ENCODE results near the genes ELAC2, ZNF624 and CCDC144A.

GRCh38 chr17:12742041-12742630 is 47.2 kb upstream of the ARHGAP44 start:
- PRO-cap: no peak
CAGE:
- cytosol, long polyA minus RNA: no peak
- cytosol, long polyA plus RNA: no peak
- long polyA plus RNA: no peak
- nucleus, long polyA minus RNA: no peak
- nucleus, long polyA plus RNA: no peak

DNA sequence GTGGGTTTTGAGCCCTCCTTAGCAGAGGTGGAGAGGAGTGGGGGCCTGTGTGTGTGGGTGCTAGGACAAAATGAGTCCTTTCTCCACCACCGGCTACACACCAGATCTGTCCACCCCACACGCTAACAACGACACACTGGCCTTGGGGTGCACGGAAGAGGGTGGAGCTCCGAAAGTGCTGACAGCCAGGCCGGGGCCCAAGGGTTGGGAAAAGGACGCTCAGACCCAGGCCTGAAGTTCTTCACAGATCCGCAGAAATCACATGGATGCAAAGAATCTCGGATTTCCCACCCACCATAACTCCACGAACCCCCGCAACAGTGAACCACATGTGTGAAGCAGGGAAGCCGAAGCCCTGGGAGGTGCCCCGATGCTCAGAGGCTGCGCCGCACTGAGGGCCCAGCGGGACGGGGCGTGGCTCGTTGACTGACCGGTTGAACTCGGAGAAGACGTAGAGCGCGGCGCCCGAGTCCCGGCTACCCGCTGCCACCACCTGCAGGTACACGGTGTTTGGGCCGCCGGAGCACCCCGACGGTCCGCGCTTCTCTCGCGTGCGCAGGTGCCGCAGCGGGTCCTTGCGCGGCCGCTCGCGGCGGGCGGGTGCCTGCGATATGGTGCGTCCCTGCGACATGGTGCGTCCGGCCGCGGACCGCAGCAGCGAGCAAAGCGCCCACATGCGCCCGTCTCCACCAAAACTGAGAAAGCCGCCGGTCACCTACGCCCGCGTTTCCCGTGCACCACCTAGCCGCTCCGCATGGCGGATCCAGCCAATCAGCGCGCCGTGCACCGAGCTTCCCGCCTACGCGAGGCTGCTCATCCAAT is at the start of gene ELAC2:
TSS of gene ELAC2 (minus strand) at position 756 of the 822 bp plus-strand sequence.
- PRO-cap: bidirectional peak, plus-strand start at position 425 of the sequence, minus-strand start at position 135 of the sequence; bidirectional peak, plus-strand start outside the sequence, minus-strand start at position 756 of the sequence
CAGE:
- cytosol, long polyA minus RNA: start-site peak on the minus strand centred at position 375 of the sequence, 38 bp wide, 18 reads; start-site peak on the minus strand centred at position 501 of the sequence, 66 bp wide, 6 reads; start-site peak on the minus strand centred at position 698 of the sequence, 5 bp wide, 18 reads
- cytosol, long polyA plus RNA: start-site peak on the minus strand centred at position 379 of the sequence, 45 bp wide, 46 and 32 reads in 2 replicates; start-site peak on the minus strand centred at position 714 of the sequence, 52 bp wide, 426 and 600 reads in 2 replicates
- long polyA plus RNA: start-site peak on the minus strand centred at position 720 of the sequence, 65 bp wide, 1,016 and 1,150 reads in 2 replicates
- nucleus, long polyA minus RNA: start-site peak on the minus strand centred at position 403 of the sequence, 20 bp wide, 27 reads; start-site peak on the minus strand centred at position 716 of the sequence, 41 bp wide, 417 reads
- nucleus, long polyA plus RNA: start-site peak on the minus strand centred at position 383 of the sequence, 62 bp wide, 39 and 38 reads in 2 replicates; start-site peak on the minus strand centred at position 714 of the sequence, 46 bp wide, 755 and 571 reads in 2 replicates

DNA sequence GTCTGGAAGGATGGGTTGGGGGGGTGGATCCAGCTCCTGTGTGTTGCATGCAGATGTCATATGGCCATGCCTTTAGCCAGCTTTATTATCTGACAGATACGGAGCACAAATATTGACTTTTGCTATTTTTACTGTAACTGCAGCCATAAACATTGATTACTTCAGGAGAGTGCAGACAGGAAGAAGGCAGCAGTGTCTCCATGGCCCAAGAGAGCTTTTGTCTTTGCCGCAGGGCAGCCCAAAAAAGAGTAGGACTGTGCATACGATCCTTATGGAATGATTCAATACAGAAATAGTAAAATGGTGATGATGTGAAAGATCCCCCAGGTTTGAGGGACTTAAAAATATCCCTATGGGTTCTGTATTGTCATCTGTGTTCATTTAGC is 279.5 kb upstream of the ELAC2 start:
- PRO-cap: no peak
CAGE:
- cytosol, long polyA minus RNA: no peak
- cytosol, long polyA plus RNA: no peak
- long polyA plus RNA: no peak
- nucleus, long polyA minus RNA: no peak
- nucleus, long polyA plus RNA: no peak

DNA sequence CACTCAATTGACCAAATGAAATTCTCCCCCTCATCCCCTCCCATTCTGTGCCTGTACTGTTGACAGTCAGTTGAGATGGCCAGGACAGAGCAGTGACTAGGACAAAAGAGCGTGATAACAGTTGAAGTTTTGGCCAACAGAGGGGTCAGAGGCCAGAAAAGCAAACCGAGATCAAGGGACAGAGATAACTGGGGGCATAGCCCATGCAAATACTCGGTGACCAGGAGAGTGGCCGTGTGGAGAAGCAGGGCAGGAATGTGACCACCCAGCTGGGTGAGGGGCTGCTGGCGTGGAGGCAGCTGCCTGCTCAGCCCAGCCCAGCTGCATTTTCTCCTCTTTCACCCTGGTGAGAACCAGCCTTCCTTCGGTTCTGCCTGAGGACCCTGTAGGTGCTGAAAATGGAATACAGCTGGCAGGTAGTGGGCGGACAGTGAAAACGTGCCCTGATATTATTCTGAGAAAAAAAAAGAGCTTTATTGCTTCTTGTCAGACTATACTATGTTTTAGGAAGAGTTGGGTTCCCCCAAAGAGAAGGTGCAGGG is 72.3 kb downstream of the HS3ST3B1 start:
- PRO-cap: no peak
CAGE:
- cytosol, long polyA minus RNA: no peak
- cytosol, long polyA plus RNA: no peak
- long polyA plus RNA: no peak
- nucleus, long polyA minus RNA: no peak
- nucleus, long polyA plus RNA: no peak

- PRO-cap: no peak
CAGE:
- cytosol, long polyA minus RNA: no peak
- cytosol, long polyA plus RNA: no peak
- long polyA plus RNA: no peak
- nucleus, long polyA minus RNA: no peak
- nucleus, long polyA plus RNA: no peak
Measured at GRCh38 chr17:15185493-15185952, 79.6 kb downstream of the PMP22 start.

DNA sequence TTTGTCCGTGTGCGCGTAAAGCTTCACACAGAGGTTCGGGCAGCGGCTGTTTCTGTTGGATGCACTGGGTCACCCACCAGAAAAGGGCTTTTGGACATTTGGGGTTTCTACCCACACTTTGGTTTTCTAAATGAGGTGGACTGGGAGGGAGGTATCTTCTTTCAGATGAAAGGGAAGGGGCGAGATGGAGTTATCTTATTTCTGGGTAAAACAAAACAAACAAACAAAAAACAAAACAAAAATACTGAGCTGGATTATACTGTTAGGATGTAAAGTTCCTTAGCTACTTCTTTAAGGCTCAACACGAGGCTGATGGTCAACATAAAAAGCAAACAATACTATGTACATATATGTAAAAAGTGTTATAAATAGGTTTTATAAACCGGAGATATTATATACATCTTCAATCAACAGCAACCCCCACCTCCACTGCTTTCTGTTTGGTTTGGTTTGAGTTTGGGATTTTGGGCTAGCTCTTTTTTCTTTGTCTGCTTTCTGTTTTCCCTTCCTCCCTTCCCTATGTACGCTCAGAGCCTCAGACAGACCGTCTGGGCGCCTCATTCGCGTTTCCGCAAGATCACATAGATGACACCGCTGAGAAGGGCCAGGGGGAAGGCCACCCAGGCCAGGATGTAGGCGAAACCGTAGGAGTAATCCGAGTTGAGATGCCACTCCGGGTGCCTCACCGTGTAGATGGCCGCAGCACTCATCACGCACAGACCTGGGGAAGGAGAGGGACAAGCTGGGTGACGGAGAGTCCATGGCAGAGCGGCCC is 34.6 kb downstream of the PMP22 start:
- PRO-cap: no peak
CAGE:
- cytosol, long polyA minus RNA: no peak
- cytosol, long polyA plus RNA: no peak
- long polyA plus RNA: no peak
- nucleus, long polyA minus RNA: no peak
- nucleus, long polyA plus RNA: no peak

DNA sequence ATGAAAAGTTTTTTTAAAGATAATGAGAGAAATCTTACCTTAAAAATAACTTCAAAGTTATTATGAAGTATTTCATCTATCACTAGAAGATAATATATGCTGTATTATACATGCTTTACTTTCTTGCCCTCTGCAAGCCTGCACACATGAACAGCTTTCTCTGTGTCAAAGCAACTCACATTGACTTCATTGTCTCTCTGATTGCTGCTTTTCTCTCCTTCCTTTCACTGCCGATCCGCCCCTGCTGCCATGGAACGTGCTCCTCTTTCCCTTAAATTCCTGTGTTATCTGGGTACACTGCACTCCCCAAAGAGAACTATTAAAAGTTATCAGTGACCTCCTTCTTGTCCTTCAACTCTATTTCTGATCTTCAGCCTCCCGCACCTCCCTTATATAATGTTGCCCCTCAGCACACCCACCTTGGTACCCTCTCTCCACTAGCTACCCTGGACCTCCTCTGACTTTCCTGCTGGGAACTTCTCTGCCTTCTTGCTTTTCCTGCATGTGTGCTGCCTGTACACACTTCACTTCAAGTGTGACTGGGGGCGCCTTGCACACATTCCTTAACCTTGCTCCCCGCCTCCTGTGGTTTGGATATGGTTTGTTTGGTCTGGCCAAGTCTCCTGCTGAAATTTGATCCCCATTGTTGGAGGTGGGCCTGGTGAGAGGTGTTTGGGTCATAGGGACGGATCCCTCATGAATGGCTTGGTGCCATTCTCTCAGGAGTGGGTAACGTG is 26.6 kb upstream of the PMP22 start:
- PRO-cap: no peak
CAGE:
- cytosol, long polyA minus RNA: no peak
- cytosol, long polyA plus RNA: no peak
- long polyA plus RNA: no peak
- nucleus, long polyA minus RNA: no peak
- nucleus, long polyA plus RNA: no peak

DNA sequence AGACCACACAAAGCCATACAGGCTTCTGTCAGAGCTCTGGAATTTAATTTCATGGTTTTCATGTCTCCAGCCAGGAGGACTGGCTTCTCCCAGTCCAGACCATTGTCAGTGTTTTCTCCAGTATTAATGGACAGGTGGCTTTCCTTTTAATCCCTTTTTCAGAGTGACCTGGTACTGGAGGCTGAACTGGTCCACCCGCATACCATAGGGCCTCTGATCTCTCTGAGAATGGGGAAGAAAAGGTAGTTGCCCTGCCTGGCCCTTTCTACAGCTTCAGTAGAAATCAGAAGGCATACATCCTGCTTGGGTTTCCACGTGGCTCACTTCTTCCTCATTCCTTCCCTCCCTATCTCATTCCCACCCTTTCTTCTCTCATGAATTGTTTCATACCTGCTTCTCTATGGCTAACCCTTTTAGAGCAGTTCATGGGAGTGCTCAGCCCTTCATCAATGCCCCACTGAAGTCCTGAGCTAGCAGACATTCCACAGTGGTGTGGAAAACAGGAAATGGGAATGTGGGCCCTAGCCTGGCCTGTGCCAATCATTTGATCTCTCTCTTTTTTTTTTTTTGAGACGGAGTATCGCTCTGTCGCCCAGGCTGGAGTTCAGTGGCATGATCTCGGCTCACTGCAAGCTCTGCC is 29.0 kb downstream of the TRIM16 start:
- PRO-cap: unidirectional peak, minus-strand start at position 459 of the sequence
CAGE:
- cytosol, long polyA minus RNA: no peak
- cytosol, long polyA plus RNA: no peak
- long polyA plus RNA: no peak
- nucleus, long polyA minus RNA: no peak
- nucleus, long polyA plus RNA: start-site peak on the minus strand centred at position 61 of the sequence, 265 bp wide, 17 and 20 reads in 2 replicates

DNA sequence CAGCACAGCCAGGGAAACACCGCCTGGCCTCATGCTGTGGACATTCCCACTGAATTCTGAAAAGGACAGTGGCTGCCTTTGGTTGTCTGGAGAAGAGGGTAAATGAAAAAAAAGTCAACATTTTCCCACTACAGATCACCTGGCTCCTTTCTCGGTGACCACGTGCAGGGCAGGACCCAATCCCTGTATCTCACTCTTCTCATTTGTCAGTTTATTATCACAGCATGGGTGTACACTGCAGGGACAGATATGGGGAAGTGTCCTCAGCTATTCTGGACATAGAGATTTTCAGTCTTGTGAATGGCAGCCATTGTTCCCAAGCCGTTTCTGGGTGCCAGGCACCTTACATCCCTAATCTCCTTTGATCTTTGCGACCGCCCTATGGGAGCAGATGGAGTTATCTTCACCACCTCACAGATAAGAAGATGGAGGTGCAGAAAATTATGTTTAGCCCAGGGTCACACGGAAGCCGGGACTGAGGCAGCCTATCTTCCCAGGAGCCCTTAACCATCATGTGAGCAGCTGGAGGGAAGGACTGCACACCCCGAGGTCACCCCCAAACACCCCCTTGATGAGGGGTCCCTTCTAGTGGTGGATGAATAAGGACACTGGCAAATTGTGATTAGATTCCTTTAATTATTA is 7.2 kb downstream of the ADORA2B start:
- PRO-cap: no peak
CAGE:
- cytosol, long polyA minus RNA: no peak
- cytosol, long polyA plus RNA: no peak
- long polyA plus RNA: no peak
- nucleus, long polyA minus RNA: no peak
- nucleus, long polyA plus RNA: no peak

DNA sequence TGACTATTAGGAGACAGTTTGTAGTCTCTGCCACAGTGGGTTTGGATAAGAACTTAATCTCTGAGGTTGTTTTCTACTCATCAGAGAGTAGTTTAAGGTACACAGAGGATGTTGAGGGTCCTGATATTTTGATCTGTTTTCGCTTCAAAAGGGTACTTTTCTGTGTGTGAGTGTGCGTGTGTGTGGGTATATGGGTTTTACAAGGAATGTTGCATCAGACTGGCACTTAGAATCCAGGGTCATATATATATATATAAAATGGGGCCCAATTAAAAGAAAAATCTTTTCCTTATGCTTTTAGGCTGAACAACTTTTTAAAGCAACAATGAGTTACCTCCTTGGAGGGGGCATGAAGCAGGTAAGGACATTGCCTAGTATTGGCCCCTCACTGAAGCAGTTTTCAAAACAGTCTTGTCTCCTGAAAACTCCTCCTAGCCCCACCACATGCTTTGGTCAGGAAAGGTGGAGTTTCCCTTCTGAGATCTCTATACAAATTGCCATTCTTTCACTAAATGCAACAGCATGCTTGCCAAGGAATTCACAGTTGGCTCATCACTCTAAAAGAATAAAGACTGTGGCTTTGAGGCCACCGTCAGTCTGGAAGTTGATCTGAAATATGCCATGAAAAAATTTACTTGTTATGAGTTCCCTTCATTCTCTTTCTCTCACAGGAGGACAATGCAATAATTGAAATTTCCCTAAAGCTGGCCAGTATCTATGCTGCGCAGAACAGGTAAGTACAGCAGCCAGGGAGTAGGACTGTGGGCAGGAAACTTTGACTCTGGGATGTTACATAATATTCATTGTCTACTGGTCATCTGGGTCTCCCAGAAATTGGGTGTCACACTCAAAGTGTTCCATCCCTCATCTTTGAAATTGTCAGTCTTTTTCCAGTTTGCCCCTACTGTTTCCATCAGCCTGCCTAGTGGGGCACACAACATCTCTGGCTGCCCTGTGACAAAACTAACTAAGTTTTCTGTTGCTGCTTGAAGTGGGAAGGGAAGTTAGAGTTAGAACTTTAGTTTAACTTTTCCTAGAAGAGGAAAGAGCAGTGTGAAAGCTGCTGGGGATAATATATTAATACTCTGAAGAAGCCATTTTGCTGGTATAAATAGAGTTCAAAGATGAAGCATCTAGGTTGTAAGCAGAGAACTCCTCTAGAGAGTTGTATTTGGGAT is 4.3 kb downstream of the TTC19 start:
- PRO-cap: no peak
CAGE:
- cytosol, long polyA minus RNA: no peak
- cytosol, long polyA plus RNA: no peak
- long polyA plus RNA: no peak
- nucleus, long polyA minus RNA: no peak
- nucleus, long polyA plus RNA: no peak

DNA sequence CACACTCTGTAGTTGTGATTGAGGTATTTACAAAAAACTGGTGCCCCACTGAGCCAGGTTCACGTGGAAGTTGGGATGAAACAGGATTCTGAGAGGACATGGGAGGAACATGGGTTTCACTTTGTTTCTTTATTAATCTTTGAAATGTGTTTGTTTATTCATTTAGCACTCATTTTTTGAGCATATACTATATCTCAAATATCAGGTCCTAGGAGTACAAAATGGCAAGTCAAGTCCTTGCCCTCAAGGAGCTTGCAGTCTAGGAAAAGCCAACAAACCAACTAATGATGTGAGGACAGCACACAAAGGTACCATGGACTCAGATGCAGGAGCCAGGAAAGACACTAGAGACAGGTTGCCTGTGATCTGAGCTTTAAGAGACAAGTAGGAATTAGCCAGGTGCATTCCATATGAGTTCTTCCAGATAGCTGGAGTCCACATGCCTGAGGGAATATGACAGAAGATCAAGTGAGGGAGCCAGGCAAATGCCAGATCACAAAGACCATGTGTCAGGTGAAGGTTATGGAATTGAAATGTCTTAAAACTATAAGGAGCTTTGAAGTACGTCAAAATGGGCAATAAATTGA is 56.0 kb downstream of the PIGL start:
- PRO-cap: no peak
CAGE:
- cytosol, long polyA minus RNA: no peak
- cytosol, long polyA plus RNA: no peak
- long polyA plus RNA: no peak
- nucleus, long polyA minus RNA: no peak
- nucleus, long polyA plus RNA: no peak

DNA sequence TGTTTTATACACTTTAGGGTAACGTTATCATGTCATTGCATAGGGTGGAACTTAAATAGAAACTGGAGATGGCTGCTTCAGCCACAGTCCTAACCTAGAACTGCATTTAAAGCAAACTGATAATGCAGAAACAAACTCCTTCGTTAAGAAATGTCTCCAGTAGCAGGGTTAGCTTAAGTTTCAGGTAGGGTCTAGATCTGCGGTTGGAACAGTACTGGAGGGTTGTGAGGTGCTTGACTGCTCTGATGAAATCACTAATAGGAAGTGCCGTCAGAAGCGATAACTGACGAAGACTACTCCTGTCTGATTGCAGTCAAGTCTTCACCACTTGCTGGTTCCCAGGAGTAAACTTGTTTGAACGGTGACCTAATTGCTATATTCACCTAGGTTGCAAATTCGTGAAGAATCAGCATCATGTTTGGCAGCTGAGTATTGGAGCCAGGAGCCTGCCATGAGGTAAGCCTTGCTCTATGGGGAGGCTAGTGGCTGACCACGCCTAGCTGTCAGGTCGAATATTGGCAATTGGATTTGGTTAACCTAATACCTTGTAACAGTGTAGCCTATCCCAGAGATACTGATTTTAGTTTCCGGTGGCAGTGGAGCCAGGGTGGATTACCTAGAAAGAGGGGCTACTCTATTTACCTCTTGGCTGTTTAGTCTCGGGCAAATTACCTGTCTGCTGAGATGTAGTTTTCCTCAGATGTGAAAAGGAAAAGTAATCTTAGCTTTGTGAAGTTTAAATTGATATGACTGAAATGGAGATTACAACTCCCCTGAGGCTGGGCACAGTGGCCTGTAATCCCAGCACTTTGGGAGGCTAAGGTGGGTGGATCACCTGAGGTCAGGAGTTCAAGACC is 24.7 kb downstream of the TRPV2 start:
- PRO-cap: unidirectional peak, minus-strand start at position 266 of the sequence
CAGE:
- cytosol, long polyA minus RNA: no peak
- cytosol, long polyA plus RNA: no peak
- long polyA plus RNA: no peak
- nucleus, long polyA minus RNA: no peak
- nucleus, long polyA plus RNA: no peak

GRCh38 chr17:16652871-16654366 is at the start of gene ZNF624:
ZNF624 (minus strand) TSS chr17:16653850.
- PRO-cap: unidirectional peak, plus-strand start at chr17:16653387; unidirectional peak, minus-strand start at chr17:16653627; unidirectional peak, minus-strand start at chr17:16653827
CAGE:
- cytosol, long polyA minus RNA: start-site peak on the minus strand at chr17:16653826-16653851, 21 reads
- cytosol, long polyA plus RNA: no peak
- long polyA plus RNA: no peak
- nucleus, long polyA minus RNA: no peak
- nucleus, long polyA plus RNA: start-site peak on the minus strand at chr17:16653817-16653858, 12 and 38 reads in 2 replicates

GRCh38 chr17:16690101-16690528 is at the start of gene CCDC144A:
CCDC144A (plus strand) TSS chr17:16690241.
- PRO-cap: no peak
CAGE:
- cytosol, long polyA minus RNA: no peak
- cytosol, long polyA plus RNA: no peak
- long polyA plus RNA: start-site peak on the plus strand at chr17:16690229-16690254, 63 and 41 reads in 2 replicates
- nucleus, long polyA minus RNA: start-site peak on the plus strand at chr17:16690237-16690244, 367 reads
- nucleus, long polyA plus RNA: start-site peak on the plus strand at chr17:16690180-16690257, 93 and 60 reads in 2 replicates

- PRO-cap: no peak
CAGE:
- cytosol, long polyA minus RNA: no peak
- cytosol, long polyA plus RNA: no peak
- long polyA plus RNA: no peak
- nucleus, long polyA minus RNA: no peak
- nucleus, long polyA plus RNA: no peak
Measured at GRCh38 chr17:17056064-17056793, 14.0 kb downstream of the MPRIP start.

DNA sequence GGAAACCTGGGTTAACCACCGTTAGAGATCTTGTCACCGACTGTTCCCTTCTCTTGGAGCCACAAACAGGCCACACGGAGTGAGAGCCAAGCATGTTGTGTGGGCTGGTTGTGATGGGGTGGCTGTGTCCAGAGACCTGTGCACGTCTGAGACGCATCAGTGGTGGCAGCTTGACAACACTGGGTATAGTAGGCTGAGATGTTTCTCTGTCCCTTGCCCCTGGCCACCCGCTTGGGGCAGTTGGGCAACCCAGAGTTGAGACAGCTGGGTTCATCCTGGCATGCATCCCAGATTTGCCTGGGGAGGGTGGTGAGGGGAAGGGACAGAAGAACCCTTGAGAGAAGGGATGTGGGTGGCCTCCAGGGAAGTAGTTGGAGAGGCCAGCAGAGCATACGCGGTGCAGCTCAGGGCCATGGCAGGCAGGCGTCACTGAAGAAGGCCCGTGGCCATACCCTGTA is 21.5 kb downstream of the MPRIP start:
- PRO-cap: no peak
CAGE:
- cytosol, long polyA minus RNA: no peak
- cytosol, long polyA plus RNA: no peak
- long polyA plus RNA: no peak
- nucleus, long polyA minus RNA: no peak
- nucleus, long polyA plus RNA: no peak

DNA sequence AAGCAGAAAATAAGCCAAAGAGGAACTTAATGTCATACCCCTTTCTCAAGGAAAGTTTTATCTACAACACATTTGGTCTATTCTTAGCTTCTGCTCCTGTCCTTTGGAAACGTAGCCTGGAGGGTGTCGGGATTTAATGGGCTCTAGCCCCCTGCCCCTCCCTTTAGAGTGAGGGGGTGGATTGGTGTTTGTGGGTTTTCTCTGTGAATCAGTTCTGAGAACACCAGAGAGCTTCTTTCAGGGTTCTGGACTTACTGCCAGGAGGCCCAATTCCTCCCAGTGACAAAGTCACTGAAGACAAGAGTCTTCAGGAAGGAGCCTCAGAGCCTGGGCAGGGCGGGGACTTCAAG is 64.7 kb downstream of the MPRIP start:
- PRO-cap: no peak
CAGE:
- cytosol, long polyA minus RNA: no peak
- cytosol, long polyA plus RNA: no peak
- long polyA plus RNA: no peak
- nucleus, long polyA minus RNA: no peak
- nucleus, long polyA plus RNA: no peak

GRCh38 chr17:17408360-17408853 is 68.4 kb upstream of the MED9 start:
- PRO-cap: no peak
CAGE:
- cytosol, long polyA minus RNA: no peak
- cytosol, long polyA plus RNA: no peak
- long polyA plus RNA: no peak
- nucleus, long polyA minus RNA: no peak
- nucleus, long polyA plus RNA: no peak

DNA sequence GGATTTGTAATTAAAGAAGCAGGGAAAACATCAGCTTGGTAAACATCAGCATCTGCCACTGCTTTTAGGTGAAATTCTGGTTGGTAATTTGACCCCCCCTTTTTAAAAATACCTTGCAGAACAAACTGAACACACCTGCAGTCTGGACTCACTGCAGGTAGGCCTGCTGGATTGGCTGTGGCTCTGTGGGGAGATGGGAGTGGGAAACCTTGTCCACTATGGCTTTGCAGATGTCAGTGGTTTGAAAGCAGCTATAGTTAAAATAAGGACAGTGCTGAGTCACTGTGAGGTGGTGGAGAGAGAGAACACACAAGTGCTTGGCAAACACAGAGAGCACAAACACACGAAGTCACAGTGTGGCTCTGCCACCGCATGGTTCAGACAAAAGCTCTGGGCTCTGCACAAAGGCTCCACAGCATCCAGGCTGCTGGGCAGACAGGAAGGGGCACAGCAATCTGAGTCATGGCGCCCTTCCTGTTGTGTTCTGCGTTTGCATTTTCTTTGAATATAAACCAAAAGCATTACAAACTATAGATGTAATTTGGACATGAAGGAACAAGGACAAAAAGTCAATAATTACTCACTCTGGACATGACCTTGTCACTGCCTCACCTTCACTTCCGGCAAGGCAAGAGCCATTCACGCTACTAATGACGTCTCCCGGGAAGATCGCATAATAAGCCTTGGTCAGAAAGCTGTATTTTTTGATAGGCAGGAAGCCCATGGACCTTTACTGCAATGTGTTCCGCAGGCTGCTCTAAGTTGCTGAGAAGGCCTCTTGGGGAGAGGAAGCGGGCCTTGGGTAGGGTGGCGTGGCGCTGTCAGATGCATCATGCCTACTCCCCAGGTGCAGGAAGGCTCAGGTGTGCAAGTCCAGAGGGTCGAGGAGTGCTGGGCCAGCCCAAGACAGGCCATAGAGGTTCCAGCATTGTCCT is 60.2 kb upstream of the MED9 start:
- PRO-cap: bidirectional peak, plus-strand start at position 282 of the sequence, minus-strand start at position 238 of the sequence; bidirectional peak, plus-strand start at position 760 of the sequence, minus-strand start at position 392 of the sequence
CAGE:
- cytosol, long polyA minus RNA: no peak
- cytosol, long polyA plus RNA: no peak
- long polyA plus RNA: no peak
- nucleus, long polyA minus RNA: no peak
- nucleus, long polyA plus RNA: no peak

GRCh38 chr17:17420127-17421180 is 56.3 kb upstream of the MED9 start:
- PRO-cap: unidirectional peak, plus-strand start at chr17:17420632
CAGE:
- cytosol, long polyA minus RNA: no peak
- cytosol, long polyA plus RNA: no peak
- long polyA plus RNA: no peak
- nucleus, long polyA minus RNA: no peak
- nucleus, long polyA plus RNA: no peak